Left common carotid artery plus branches (tissue), 1 donor: Measurements from ENCODE around the gene SEC16A.

- PRO-cap, result no peak
These were observed 8.6 kb downstream of the NACC2 start for GRCh38 chr9:136086296-136087044.

GRCh38 chr9:136171047-136171877, 33.7 kb downstream of the LHX3 start:
- PRO-cap, result no peak

- PRO-cap, result no peak
These were observed 4.0 kb downstream of the GPSM1 start for GRCh38 chr9:136331234-136331789.

- PRO-cap, result no peak
These were observed 872 bp upstream of the DNLZ start for GRCh38 chr9:136364273-136364959.

DNA sequence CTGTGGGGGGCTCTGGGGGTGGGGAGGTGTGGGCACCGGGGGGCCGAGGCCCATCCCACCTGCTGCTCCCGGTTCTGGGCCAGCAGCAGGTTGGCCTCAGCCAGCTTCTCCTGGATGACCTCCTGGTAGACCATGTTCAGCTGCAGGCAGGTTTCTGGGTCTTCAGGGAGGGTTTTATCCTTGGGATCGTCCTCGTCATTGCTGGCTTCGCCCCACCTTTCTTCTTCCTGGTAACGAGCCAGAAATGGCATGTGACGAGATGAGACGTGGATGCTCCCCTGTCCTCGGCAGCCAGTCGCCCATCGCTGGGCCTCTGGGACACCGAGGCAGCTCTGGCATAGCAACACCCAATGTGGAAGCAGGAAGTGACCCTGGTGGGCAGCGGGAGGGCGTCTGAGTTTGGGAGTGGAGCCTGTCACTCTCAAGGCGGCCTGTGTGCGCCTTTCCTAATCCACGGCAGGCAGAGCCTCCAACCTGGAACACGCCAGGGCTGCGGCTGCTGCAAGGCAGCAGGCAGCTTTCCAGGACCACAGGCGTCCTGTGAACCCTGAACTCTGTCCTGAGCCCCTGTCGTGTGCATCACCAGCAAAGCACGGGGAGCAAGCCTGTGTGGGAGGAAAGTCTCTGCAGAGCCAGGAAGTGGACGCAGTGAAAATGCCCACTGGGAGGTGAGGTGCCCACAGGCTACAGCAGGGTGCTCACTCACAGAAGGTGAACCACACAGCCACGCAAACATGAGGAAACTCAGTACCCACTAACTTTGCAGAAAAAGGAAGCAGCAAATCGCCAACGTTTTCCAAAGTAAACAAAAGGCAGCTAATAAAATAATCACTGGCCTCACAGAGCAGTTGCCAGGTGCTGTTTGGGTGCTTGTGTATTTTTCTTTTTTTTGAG, 4.2 kb downstream of the SNAPC4 start:
- PRO-cap, result no peak

GRCh38 chr9:136417753-136419129, 7.8 kb downstream of the PMPCA start:
- PRO-cap, result no peak

GRCh38 chr9:136476396-136476952, 6.4 kb downstream of the SEC16A start:
- PRO-cap, result no peak

GRCh38 chr9:136482855-136483673, at the start of gene SEC16A:
Gene SEC16A (minus strand): TSS chr9:136483040.
- PRO-cap, result unidirectional peak, minus-strand start at chr9:136483045

DNA sequence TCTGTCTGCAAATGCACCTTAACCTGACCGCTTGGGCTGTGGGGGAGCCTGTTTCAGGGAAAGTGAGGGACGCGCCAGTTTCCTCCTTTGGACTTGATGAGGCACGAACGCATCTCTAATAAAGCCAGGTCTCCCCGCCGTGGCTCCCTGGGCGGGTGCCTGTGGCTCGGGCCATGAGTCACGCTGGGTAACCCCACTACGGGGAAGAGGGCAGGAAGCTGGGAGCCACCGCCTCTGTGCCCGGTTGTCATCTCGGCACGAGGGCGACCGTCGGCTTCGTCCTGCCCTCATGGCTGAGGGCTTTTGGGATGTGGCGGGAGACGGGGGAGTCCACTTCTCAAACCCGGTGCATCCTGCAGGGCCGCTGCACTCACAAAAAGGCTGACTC, 12.1 kb downstream of the NOTCH1 start:
- PRO-cap, result no peak

DNA sequence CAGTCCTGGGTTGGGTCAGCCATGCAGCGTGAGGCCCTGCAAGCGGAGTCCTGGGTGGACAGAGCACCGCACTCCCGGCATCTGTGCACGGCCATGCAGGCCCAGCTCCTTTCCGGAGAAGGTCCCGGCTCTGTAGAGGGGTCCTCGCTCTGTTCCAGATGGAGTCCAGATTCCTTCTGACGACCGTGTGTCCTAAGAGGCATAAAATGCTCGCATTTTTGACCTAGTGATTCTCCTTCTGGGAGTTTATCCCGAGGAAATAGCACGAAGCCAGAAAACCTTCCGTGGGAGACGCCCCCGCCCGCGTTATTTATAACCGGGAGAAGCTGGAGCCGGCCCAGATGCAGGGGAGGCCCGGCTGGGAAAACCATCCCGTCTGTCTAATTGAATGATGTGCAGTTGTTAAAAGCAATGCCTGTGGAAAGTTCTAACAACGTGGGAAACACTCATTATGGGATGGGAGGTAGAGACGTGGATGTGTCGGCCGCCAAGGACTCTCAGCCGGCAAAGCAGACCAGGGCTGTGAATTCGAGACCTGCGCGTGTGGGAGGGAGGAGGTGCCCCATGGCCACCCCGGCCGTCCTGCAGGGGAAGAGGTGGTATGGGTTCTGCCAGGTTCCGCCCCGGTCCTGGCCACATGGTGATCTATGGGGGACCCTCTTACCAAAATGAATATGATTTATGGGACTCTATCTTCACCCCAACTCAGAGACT, 19.5 kb upstream of the NOTCH1 start:
- PRO-cap, result no peak

DNA sequence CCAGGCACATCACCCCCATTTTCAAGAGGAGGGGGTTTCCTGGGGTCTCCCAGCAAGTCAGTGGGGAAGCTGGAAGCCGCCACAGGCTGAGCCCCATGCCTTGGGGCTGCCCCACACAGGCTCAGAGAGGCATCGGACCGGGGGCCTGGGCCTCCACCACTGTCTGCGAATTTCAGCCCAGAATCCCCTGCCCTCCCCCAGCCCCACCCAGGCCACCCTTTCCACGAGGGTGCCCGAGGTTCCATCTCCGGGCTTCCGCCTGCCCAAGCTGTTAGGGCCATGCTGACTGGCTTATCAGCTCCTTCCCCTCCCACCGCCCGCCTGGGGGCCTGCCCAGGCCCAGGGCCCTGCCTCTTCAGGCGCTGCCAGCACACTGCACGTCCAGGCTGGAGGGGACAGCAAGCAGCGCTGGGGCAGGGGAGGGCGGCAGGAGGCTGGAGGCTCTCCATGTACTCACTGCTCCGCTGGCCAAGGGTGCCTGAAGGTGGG, 58.0 kb upstream of the EGFL7 start:
- PRO-cap, result no peak

- PRO-cap, result no peak
These were observed 17.4 kb upstream of the EGFL7 start for GRCh38 chr9:136645307-136645721.

DNA sequence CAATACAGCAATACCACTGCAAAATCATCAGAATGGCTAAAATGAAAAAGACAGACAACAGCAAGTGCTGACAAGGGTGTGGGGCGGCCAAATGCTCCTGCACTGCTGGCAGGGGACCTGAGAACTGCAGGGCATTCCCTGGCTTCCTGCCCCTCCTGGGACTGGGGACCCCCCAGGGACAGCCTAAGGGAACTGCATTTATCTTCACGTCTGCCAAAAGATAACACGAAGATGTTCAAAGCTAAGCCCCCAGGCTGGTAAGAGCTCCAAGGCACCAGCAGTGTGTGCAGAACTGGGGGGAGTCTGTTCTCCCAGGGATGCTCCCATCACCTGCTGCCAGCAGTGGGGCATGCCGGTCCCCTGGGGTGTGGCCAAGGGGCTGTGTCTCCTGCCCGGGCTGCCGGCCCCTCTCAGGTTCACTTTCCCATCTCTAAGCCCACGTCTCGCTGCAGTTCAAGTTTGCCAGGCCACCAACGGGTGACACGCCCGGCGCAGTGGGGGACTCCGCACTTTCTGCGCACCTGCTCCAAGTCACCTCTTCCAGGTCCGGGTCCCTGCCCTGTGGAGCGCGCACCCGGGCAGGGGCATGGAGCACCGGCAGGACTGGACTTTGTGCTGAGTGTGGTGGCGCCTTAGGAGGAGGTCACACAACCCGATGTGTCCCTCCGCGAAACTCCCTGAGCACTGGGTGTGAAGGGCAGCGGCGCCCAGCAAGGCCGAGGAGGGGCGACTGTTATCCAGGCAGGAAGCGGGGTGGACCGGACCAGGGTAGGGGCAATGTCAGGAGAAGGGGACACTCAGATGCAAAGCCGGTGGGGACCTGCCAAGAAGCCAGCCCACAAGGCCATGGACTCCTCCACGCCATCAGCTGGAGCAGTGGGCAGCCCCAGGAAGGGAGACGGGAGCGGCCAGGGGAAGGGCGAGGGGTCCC, 4.4 kb upstream of the EGFL7 start:
- PRO-cap, result no peak

GRCh38 chr9:136688353-136688545, 992 bp upstream of the AGPAT2 start:
- PRO-cap, result no peak

DNA sequence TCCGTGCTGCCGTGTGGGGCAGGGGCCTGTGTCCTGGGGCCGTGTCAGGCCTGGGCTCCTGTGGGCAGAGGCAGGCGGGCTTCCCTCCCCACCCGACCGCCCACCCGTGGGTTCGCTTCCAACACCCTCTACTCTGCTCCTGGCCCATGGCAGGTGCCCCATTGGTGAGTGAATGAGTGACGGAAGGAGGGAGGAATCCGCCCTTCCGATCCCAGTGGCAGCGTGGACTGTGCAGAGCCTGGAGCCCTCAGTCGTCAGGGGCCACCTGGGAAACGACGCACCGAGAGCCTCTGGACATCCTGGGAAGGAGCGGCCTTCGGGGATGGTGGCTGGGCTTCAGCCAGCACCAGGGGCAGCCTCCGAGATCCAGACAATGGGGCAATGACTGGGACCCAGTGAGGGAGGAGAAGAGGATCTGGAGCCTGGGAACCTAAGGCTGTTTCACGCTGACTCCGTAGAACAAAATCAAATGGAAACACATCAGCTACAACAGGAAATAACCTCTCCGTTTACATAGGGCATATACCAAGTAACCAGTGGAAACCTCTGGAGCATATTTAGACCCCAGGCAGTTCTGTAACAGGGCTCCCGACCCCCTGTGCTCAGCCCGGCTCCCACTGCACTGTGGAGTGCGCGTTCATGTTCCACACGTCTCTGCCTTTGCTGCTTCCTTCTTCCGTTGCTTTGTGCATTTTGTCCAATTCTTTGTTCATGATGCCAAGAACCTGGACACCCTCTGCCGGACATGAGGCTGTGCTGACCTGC, 5.6 kb upstream of the AGPAT2 start:
- PRO-cap, result no peak

GRCh38 chr9:136700875-136702044, 11.1 kb upstream of the DIPK1B start:
- PRO-cap, result no peak

GRCh38 chr9:136713405-136714094, 1.2 kb downstream of the DIPK1B start:
- PRO-cap, result no peak

DNA sequence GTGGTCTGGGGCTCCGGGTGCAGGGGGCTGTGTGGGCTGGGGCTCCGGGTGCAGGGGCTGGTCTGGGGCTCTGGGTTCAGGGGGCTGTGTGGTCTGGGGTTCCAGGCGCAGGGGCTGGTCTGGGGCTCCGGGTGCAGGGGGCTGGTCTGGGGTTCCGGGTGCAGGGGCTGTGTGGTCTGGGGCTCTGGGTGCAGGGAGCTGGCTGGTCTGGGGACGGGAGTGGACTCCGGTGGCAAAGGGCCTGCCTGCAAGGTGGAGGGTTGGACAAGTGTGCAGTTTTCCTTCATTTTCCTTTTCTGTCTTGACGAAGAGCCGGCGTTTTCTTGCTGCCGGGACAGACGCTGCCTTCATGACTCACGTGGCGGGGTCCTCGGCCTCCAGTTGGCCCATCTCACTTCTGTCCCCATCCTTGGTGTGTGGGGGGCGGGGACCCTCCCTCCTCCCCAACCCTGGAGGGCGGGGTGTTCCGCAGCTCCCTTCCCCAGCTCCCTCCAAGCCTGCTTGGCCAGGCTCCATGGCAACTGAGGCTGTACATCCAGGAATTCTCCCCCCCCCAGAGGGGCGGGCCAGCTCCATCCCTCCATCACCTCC, 7.6 kb downstream of the DIPK1B start:
- PRO-cap, result no peak

GRCh38 chr9:136757419-136757857, 605 bp downstream of the LCN8 start:
- PRO-cap, result no peak

DNA sequence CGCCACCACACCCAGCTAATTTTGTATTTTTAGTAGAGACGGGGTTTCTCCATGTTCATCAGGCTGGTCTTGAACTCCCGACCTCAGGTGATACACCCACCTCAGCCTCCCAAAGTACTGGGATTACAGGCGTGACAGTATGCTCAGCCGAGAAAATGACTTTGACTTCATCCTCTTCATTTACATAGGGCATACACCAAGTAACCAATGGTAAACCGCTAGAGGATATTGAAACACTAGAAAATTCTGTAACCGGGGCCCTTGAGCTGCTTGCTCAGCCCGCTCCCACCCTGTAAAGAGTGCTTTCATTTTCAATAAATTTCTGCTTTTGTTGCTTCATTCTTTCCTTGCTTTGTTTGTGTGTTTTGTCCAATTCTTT, 1.4 kb upstream of the LCN15 start:
- PRO-cap, result no peak